Brain (tissue), 1 donor: ENCODE measurements around a stretch of chr5.

DNA sequence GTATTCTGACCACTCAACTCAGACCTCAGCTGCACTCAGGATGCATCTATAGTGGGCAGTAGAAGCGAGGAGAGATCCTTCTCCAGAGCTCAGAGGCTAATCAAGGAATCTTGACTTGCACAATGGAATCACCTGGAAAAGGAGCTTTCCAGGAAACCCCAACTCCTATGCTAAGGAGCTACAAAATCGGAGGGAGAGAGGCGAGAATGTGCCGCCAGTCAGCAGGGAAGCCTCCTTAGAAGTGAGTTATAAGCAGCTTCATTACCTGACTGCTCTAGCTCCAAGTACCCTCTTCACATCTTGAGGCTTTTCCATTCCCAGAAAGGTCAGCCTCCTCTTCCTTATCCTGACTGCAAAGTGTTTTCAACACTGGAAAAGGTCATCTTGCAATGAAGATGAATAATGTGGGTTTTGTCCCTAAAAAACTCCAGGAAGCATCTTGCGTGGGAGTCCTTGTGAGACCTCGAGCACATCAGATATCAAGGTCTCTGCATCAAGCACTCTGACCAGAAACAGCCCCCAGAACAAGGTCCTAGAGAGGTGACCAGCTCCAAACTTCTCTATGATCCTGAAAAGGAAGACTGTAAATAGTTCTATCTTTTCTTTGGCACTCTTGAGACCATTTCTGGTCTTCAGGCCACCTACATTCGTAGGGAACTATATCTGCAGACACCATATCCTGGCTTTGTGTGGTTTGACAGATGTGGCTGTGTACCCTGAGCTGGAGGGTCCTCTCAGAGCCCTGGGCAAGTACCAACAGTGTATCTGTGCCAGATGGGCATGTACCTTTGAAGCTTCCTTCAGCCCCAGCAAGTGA is 15.0 kb downstream of the SEMA5A start:
- RRBS: no CpG with 5 or more reads among the region's 7 CpGs

- RRBS: no CpG with 5 or more reads among the region's 7 CpGs
Observed at GRCh38 chr5:10289299-10289752, 18.4 kb downstream of the CMBL start.

- RRBS: 0% methylated on average over 4 of the region's 31 CpGs
Observed at GRCh38 chr5:10352536-10353411, 721 bp upstream of the MARCHF6 start.

- RRBS: no CpG with 5 or more reads among the region's 3 CpGs
Observed at GRCh38 chr5:10390198-10390615, 36.7 kb downstream of the MARCHF6 start.

GRCh38 chr5:10400757-10401687 is 40.7 kb upstream of the ROPN1L start:
- RRBS: no CpG with 5 or more reads among the region's 6 CpGs

GRCh38 chr5:10412484-10413138 is 29.1 kb upstream of the ROPN1L start:
- RRBS: no CpG with 5 or more reads among the region's 7 CpGs

DNA sequence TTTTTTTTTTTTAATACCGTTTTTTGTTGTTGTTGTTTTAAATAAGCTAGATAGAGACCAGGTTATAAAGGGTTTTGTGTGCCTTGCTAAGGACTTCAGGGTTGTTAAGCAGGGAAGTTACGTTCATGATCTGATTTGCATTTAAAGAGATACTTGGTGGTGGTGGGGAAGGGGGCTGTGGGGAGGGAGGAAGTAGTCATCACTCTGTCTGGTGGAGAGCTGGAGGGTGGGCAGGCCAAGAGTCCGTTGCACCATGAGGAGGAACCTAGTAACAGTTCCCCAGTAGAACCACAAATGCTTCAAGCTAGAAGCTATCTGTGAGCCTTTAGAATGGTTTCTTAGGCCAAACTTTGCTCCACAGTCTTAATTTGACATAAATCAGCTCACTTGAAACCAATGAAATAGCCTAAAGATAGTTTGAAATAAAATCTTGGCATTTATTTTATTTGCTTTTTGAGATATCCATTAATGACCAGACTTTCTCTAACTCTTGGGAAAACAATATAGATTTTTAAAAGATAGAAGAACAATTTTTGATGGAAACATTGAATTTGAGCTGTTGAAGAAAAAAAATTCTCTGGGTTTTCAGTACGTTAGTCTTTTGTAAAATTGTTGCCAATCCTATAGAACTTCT is 18.6 kb upstream of the ROPN1L start:
- RRBS: no CpG with 5 or more reads among the region's 4 CpGs

DNA sequence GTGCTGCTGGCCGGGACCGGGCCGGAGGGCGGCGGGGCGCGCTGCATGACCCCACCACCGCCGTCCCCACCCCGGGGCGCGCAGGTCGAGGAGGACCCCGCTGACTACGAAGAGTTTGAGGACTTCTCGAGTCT is 468 bp downstream of the ANKRD33B start:
- RRBS: under 1% methylated on average over 8 of the region's 16 CpGs

DNA sequence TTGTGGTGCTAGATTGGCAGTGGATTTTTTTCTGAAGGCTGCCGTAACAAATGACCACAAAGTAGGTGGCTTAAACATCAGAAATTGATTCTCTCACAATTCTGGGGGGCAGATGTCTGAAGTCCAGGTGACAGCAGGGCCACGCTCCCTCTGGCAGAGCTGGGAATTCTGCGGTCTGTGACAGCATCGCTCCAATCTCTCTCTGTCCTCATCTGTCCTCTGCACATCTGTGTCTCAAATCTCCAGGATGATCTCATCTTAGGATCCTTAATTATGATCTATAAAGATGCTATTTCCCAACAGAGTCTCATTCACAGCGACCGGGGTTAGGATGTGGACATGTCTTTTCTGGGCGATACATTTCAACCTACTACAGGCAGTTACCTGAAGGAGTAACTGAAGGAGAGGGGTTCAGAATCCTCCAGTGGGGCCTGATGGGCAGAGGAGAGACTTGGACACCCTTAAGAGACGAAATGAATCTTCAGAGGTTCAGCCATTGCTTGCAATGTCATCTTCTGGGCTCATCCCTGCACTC is 31.4 kb downstream of the ANKRD33B start:
- RRBS: no CpG with 5 or more reads among the region's 8 CpGs

DNA sequence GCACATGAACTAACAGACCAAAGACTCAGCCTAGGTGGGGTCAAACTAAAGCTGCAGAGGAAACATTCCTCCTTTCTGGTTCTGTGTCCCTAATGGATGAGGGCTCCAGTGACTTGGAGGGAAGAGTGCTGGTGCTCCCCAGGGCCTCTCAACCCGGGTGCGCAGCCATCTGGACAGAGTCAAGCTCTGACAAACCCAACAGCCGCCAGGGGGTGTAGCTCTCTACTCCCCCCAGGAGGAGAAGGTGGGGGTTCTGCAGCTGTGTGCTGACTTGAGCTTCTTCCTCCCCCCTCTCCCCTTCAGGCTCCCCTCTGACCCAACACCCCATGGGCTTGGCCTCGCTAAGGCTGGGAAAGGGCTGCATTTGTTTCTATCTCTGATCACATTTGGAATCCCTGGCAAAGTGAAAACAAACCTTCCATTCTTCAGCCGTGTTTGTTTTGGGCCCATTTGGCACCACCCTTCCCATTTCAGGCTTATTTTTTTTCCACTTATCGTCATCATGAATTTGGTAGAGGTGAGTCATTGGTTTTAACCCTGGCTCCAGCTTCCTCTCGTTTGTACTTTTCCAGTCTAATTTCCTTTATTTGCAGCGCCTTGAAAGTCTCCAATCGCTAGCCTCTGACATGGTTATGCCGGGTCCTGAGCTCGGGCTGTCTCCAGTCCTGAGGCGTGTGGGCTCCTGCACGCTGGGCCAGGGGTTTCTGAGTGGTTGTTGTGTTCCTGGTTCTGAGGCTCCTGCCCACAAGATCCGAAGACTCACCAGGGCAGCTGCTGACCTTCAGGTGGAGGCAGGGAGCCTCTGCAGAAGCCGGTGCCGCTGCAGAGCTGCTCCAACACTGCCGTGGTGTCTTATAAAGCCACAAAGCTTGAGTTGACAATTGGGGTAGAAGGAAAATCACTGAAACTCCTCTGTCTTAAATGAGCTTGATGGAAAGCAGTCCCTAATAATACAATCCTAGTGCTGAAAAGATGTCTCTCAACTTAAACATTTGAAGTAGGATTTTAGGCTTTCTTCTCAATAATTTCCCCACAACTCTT is 36.0 kb downstream of the DAP start:
- RRBS: no CpG with 5 or more reads among the region's 17 CpGs

- RRBS: 7% methylated on average over 17 of the region's 110 CpGs
Observed at GRCh38 chr5:11384495-11385365, 519.5 kb downstream of the CTNND2 start.

- RRBS: no CpG with 5 or more reads among the region's 2 CpGs
Observed at GRCh38 chr5:11801070-11801535, 103.1 kb downstream of the CTNND2 start.

GRCh38 chr5:12524856-12525237 is 620.6 kb upstream of the CTNND2 start:
- RRBS: no CpG with 5 or more reads among the region's 3 CpGs

DNA sequence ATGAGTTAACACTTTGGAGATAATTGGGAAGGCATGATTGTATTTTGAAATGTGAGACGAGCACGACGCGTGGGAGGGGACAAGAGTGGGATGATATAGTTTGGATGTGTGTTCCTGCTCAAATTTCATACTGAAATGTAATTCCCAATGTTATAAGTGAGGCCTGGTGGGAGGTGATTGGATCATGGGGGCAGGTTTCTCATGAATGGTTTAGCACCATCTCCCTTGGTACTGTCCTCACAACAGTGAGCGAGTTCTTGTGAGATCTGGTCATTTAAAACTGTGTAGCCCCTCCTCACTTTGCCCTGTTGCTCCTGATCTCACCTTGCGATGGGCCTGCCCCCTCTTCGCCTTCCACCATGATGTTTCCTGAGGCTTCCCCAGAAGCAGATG is 721.6 kb upstream of the CTNND2 start:
- RRBS: no CpG with 5 or more reads among the region's 7 CpGs

DNA sequence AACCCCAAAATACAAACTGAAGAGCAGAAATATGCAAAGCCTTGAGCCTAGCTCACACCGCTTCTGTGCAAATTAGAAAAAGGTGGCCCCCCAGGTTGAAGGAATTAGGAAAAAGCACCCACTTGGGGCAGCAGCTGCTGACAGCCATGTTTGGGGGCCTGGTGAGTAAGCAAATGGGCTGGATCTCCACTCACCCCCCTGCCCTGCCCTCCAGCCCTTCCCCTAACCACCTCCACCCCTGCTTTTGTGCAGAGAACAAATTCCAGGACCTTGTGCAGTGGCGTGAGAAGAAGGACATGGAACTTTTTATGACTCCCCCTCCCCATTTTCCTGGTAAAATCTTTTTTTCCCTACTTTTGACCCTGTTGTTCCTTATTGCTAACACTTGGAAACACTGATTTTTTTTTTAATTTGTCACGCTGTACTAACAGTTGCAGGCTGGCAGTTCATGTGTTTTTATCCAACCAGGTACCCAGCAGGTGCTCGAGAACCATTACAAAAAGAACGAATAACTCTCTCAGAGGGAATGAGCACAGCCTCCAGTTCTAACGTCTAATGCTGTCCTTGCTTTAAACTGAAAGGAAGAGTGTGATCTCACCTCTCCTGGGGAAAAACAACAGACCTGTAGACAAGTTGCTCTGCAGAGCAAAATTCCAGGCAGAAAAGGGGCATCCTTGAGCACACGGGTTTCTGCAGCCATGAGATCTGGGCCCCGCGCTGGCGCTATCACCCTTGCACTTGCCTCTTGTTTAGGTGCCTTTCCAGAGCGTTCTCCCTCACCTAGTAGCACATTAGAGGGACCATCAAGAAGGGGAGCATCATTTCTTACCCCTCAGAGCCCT is 92.3 kb upstream of the DNAH5 start:
- RRBS: no CpG with 5 or more reads among the region's 11 CpGs

DNA sequence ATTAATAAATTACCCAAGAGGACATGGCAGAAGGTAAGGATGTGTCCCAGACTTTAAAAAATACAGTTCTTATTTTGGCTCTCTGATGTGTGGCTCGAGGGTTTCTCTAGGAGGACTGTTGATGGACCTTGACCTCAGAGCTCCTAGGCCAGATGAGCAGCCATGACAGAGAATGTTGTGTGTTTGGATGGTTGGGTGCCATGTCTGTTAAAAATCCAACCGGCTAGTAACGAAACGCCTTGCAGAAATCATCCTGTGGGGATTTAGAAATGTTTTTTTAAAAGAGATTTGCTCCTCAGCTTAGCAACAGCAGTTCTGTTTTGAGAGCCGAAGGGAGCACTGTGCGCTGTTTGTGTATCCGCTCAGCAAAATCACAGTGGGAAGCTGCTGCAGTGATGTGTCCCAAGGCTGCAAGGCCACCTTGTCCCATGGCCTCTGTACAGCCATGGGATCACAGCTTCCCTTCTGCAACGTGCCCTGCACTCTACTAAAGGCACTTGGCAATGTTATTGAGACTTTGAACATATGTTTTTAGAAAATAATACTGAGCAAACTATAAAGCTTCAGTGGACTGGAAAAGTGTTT is 40.9 kb downstream of the TRIO start:
- RRBS: no CpG with 5 or more reads among the region's 8 CpGs

GRCh38 chr5:14208068-14208929 is 65.2 kb downstream of the TRIO start:
- RRBS: no CpG with 5 or more reads among the region's 7 CpGs

DNA sequence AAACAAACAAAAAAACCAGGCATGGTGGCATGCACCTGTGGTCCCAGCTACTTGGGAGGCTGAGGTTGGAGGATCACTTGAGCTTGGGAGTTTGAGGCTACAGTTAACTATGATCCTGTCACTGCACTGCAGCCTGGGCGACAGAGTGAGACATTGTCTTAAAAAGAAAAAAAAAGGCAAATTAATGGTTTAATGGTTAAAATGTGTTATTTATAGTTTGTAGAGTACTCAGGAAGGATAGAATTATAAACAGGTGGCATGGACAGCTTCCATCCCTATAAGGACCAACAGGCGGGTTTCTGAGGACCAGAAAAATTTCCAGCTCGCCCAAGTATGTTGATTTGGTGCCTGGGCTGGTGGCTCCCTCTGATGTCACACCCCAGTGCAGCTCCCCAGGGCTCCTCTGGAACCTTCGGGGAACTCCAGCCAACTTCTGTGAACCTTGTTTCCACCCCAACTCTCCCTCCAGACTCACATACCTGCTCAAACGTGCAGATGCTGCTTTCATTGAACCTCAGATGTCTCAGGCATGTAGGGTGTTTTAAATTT is 68.9 kb downstream of the TRIO start:
- RRBS: no CpG with 5 or more reads among the region's 5 CpGs

DNA sequence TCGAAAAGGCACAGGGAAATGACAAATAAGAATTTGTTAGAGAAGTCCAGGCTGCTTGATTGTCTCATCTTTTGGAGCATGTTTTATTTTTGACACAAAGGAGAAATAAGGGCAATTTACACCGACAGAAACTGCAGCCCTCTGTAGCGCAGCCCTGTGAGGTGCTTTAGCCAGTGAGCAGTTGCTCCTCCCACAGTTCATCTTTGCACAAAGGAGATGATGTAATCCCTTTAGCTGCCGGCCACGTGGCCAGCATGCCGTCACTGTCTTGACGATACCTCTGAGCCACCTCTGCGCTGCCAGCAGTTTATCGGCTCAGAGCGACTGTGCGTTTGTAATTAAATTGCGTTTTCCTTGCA is 106.8 kb downstream of the TRIO start:
- RRBS: no CpG with 5 or more reads among the region's 12 CpGs